Ureter (tissue), 1 donor: ENCODE measurements around a stretch of chr11.

DNA sequence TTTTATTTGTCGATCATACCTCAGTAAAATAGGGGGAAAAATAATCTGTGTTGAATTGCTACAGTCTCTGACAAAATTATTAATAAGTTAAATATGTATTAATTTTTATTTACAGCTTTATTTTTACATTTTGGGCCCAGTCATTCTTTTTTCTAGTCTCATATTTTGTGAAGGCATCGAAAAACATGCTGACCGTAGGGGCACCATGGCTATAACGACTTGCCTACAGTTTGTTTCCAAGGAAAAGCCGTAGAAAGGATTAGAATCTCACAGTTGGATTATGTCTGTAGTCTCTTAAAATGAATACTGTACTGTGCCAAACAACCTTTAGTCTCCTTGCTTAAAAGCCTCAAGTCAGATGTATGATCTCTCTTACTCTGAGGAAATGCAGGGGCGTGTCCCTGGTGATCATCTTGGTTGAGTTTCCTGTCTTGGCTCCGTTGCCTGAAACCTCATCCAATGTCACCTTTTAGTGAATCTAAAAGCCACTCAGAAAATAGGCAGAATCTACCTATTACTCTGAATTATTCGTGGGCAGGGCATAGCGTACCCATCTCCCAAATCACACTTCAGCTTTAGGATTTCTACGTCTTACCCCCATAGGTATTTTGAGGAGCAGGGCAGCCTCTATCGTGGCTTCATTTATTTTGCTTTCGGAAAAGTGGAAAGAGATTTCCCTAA is 246.1 kb downstream of the ETS1 start:
- PRO-cap: no peak

DNA sequence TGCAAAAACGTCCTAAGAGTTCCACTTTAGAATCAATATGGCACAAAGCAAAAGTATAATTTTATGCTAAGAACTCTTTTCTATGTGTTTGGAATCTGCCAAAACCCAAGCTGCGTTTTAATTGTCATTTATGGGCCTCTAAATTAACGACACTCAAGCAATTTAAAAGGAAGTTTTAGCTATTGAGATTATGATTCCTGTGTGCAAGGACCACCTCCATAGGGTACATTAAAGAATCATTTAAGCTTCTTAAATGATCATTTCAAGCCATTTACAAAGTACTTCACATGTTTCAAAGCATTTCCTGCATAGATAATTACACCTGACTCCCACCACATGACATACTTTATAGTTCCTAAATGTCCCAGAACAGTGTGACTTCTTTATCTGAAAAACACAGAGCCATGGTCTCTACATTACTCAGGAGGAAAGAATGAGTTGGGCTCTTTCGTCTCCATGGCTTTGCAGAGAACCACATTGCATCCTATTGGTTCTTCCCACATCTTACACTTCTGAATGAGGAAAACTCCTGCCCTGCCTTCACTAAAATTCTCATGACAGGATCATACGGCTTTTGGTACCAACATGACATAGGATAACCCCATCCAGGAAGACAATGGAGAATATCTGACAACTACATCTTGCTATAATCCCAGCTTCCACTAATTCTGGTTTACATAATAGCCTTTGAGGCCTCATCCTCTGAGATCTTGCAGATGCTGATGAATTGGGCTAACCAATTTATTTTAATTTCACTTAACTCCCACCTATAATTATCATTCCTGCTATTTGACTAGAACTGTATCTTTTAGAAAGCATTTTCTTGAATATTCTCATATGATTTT is 88.6 kb downstream of the ETS1 start:
- PRO-cap: no peak

DNA sequence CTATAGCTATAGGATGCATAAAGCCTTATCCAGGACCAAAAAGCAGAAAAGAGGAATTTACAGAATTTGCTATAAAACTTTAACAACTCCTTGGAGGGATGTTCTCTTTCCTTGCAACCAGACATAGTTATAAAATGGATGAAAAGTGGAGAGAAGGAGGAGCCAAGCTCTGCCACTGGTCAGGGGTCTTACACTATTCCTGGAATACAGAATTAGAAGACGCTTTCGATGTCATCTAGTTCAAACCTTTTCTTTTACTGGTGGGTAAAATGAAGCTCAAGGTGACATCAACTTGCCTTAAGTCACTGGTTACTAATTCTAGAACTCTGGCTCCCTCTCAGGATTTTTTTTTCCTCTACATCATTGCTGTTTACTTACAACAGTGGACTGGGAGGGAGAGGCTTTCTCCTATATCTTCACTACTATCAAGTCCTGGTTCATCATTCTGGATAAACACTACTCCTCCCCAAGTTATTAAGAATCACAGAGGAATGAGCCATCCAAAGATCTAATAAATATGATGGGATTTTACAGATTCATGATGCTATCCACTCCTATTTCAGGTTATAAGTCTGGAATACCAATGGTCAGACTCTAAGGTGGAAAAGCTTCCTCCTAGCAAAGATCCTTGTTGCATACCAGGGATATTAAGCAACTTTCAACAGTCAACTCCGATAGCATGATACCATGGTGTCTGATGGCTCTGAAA is 82.9 kb downstream of the ETS1 start:
- PRO-cap: no peak

GRCh38 chr11:128565060-128565392 is 22.3 kb downstream of the ETS1 start:
- PRO-cap: no peak

DNA sequence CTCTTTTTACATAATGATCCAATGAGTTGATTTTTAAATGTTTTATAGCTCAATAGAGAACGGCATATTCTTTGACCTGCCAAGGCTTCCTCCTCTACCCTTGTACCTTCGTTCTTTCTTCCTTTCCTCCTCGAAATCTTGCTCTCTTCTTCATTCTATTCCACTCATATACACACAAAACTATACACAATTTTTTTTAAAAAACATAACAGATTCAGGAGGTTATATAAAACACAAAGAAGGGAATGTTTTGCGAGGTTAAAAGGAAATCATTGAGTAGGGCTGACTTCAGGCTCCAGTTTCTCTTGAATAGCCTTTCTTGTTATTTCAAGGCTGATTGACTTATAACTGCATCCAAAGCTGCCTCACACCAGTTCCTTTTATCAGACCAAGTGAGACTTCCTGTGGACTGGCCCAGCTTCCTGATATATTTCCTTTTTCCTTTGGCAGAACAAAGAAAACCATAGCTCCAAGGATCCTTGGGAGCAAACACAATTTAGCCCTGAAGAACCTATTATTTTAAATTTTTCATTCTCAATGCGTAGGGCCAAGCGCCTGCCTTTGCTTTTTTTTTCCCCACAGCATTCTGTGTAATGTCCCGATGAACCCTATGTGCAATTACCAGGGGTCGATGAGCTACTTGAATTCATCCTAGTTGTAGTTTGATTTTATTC is 11.6 kb downstream of the FLI1 start:
- PRO-cap: no peak

GRCh38 chr11:128728863-128729645 is 35.2 kb downstream of the FLI1 start:
- PRO-cap: no peak

DNA sequence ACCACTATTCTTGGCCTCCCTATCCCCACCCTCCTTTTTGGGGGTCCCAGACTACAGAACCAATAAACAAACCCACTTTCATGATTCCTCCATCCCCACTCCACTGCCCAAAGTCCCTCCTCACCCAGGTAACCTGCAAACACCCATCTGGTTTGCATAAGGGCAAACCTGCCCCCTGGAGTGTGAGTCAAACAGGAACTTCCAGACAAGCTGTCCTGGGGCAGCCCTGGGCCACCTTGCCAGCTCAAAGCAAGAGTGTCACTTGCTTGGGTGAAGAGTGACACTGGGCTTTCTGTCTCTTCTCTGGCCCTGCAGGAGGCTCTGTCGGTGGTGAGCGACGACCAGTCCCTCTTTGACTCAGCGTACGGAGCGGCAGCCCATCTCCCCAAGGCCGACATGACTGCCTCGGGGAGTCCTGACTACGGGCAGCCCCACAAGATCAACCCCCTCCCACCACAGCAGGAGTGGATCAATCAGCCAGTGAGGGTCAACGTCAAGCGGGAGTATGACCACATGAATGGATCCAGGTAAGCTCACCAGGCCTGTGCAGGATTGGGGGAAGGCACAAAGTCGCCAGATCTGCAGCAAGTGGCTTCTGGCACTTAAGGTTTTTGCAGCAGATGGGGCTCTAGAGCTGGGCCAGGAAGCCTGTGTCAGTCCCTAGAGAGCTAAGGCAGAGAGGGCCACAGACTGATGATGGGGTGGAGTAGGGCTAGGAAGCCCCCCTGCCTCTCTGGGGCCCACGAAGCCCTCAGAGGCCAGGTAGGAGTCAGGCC is 64.1 kb downstream of the FLI1 start:
- PRO-cap: no peak

GRCh38 chr11:128831092-128831574 is 36.0 kb downstream of the KCNJ1 start:
- PRO-cap: no peak

DNA sequence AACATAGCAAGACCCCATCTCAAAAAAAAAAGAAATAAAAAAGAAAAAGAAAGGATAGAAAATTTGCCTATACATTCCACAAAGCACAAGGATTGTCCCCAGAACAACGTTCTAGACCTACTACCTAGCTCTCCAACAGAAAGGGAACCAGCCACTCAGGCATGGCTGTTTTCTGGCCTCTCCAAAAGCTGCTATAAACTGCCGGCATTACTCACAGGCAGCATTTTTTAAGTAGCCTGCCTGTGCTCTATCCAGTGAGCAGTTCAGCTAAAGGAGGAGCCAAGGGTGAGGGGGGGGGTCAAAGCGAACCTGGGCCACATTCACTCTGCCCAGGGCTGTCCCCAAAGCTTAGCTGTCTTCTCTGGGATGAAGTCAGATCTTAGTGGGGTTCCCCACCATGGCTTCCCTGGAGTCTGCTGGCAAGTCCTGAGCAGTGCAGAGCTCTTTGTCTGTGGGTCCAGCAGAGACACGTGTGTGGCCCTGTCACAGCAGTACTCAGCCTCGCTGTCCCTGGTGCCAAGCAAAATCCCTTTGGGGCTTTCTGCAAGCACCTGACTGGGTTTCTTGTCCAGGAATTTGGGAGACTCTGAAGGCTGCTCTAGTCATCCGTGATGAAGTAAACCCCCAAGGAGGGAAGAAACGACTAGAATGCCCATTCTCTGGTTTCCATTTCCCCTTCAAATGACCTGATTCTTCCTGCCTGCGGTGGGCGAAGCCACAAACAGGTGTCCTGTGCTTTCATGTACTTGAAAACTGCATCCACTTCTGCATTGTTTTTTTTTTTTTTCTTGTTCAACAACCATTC is 2.5 kb downstream of the KCNJ5 start:
- PRO-cap: no peak

GRCh38 chr11:128903630-128904219 is 12.6 kb downstream of the KCNJ5 start:
- PRO-cap: no peak

DNA sequence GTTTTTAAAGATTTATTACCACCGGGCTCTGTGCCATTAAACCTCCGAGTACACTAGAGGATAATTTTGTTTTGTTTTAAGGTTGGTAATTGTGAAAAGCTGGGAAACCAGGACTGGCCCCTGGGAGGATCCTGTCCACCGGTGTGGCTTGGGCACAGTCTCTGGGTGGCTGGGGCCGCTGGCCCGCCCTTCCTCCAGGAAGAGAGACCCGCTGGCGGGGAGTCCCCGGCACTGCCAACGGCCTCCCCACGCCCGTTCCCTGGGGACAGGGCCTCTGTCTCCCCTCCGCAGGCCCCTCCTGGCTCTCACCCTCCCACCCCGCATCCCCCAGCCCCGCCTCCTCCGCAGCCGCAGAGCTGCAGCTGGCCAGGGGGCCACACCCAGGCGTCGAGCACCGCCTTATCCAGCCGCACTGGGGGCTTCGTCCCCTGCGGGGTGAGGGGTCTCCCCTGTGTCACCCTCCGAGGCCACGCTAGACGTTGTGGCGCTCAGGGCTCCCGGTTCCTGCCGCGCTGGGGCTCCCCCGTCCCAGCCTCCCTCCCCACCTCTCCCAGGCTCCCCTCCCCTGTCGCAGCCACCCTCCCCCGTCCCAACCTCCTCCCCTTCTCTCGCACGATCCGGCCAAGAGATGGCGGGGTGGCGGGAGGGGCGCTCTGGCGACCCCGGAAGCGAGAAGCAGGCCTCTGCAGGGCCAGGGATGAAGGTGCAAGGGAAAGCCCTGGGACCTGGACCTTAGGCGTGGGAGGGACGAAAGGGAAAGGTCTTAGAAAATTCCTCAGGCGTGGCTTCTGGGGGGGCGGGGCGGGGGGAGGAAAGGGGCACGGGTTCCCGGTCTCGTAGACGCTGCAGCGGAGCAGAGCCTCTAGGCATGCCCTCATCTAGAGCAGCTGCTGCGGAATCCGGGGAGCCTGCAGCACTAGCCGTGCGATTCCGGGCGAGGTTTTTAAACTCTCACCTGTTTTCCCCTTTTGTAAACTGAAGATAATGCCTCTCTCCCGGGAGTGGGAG is 14.1 kb downstream of the KCNJ5 start:
- PRO-cap: bidirectional peak, plus-strand start at position 839 of the sequence, minus-strand start at position 549 of the sequence

DNA sequence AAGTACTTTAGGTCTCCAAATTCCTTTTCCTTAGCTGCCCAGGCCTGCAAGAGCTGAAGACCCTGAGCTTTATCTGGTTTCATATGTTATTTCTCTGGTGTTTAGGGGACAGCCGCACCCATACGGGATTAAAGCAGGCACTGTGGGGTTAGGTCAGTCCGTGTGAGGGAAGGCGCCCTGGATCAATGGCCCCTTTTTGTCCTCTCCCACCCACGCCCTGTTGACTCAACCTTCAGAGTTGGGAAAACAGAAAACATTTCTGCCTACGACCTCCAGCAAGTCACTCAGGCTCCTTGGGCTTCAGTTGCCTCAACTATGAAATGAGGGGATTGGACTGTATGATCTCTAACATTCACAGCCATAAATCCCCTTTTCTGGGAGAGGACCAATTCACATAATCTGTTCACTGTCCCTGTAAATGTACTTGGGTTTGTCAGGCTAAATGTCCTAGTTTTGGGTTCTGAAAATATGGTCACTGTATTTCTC is 55.1 kb upstream of the BARX2 start:
- PRO-cap: no peak

DNA sequence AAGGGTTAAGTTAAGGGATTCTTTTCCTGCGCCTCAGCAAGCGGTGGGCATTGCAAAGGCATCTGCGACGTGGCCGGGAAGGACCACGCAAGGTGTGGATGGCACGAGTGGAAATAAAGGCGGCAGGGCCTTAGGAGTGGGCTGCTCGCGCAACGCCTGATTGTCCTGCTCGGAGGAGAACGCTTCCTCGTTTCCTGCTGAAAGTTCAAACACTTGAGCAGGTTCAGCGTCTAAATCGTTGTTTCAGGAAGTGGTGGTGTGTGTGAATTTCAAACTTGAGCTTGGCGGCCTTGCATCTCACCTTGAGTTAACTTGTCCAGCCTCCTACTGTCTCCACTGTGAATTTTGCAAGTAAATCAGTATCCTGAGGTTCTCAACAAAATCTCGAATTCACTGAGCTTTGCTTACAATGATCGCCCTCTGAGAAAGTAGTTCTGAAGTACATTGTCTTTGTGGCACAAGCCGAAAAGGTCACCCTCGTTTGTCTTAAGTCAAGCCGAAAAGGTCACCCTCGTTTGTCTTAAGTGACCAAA is 729 bp downstream of the BARX2 start:
- PRO-cap: no peak

DNA sequence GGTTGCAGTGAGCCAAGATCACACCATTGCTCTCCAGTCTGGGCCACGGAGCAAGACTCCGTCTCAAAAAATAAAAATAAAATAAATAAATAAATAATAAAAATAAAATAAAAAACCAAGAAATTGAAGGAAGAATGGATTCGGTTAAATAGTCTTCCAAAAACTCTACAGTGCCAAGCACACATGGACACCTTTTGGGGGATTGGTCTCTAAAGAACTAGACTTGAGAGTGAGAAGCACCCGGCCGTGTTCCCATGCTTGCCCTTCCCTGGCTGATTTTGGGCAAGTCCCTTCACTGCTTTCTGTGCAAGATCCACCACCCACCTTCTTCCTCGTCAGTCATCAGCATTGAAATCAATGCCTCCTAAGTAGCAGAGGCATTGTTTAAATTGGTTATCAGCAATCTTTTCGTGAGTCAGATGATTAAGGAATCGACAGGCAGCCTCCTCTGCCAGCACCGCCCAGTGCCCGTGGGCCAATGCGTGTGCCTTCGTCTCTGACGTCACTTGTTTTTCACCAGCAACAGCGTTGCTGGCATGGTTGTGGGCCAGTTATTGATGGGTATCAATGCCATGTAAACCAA is 69.4 kb downstream of the BARX2 start:
- PRO-cap: no peak

- PRO-cap: no peak
Observed at GRCh38 chr11:129457015-129457766, 81.5 kb downstream of the BARX2 start.

DNA sequence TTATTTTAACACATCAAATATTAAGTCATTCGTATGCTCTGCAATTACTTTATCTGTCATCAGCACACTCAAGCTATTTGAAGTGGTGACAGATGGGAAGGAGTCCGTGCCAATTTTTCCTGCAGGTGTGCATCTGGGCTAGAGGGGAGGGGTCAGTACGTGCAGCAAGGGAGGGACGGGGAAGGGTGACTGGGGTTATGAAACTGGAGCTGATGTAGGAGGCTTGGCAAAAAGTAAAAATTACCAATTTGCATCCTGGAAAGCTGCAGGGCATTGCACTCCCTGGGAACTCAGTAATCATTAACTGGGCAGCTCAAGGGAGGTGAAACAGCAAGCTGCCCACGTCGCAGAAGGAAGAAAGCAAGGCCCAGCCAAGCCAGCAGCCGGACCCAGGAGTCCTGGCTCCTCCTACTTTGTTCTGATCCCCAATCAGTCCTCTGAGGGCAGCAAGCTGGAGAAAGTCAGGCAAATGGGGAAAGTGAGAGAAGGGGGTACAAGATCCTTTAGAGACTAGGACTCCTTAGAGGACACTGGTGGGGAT is 87.0 kb upstream of the TMEM45B start:
- PRO-cap: no peak

DNA sequence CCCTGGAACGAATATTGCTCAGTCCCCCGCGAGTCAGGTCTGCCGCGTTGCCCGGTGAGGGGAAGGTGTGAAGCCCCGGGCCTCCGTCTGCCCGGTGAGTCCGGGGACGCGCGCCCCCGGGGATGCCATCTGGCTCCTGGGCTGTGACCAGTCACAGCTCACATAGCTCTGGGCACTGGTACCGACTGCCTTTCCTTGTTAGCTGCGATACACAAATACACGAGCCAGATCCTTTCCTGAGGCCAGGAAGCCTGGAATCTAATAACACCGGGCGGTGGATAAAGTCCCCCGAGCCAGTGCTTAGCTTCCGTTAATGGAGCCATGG is 512 bp downstream of the TMEM45B start:
- PRO-cap: no peak

DNA sequence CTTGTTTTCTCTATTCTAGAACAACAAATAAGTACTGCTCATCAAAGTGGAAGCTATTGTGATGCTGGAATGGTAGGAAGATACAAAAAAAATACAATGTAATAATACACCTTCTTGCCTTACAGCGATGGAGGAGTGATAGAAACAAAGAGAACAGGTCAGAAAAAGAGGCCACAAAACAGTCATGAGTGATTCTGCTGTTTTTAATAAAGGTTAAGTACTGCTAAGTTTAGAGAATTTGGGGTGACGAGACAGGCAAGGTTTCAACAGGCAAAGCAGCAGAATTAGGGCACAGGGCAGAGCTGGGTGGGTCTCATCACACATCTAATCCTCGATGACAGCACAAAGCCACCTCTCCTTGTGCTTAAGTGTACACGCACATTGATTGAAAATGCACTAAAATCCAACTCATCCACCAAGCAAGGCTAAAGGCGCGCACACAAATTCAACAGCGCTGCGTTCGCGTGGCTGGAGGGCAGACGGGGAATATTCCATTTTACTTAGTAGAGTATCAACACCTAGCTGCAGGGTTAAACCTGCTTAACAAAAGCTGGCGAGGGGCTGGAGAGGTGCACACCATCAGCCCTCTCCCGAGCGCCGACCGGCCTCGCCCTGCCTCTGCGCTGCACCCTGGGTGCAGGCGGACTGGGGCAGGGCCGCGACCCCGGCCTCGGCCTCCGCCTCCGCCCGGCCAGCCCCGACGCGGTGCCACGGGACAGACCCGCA is 1.3 kb downstream of the PRDM10 start:
- PRO-cap: bidirectional peak, plus-strand start outside the sequence, minus-strand start at position 620 of the sequence

DNA sequence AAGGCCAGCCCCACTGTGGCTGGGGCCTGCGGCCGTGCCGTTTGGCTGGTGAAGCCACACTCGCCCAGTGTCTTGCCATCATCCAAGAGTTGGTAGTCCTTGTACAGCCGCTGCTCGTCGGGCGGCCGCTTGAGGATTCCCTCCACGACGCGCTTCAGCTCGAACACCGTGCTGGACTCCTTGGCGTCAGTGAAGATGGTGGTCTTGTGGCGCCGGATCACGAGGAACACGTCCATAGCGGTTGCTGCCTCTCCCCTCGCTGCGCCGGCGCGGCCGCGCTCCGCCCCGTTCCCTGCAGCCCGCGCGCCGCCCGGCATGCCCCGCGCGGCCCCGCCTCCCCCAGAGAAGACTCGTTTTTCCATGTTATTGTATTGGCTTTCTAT is 30.3 kb upstream of the PRDM10 start:
- PRO-cap: no peak

DNA sequence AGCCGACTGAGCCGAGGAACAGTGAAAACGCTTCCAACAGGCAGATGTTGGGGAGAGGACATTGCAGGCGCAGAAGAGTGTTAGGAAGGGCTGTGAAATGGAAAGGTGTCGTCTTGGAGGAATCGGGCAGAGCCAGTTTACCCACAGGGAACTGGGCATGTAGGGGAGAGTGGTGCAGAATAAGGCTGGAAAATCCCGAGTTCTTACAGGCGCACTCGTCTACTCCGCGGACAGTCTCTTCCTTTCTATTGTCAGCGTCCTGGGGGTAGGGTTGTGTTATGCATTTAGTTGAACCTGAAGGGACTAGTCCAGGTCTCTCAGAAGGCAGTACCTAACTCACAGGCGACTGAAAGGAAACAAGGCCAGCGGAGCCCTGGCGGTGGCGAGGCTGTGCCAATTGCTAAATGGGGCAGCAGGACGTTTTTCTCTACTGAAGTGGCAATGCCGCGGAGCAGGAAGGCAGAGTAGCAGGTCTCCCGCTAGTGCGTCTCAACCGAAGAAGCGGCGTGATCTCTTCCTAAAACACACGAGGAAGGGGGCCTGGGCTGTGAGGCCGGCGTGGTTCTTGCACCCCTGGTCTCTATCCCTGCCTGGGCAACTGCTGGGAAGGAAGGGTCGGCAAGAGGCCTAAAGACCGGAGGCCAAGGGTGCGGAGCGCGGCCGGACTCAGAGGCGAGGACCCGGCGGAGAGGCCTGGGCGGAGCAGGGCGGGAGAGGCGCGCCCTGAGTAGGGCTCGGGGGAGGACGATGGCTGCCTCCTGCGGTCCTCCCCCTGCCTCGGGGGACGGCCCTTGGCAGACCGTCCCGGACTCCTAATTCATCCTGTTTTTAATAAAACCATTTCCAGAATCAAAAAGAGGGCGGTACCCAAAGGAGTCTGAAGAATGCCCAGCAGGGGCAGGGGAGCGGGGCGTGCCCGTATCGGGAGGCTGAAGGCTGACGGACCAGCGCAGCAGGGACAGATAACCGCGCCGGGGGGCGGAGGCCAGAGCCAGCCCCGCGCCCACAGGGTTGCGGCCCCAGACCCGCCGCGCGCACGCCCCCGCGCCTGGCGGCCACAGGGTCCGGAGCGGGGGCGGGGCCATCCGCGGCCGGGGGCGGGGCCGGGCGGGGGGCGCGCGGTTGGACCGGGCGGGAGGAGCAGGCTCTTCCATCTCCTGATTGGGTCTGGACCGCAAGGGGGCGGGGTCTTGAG is 700 bp upstream of the APLP2 start:
- PRO-cap: bidirectional peak, plus-strand start outside the sequence, minus-strand start at position 1,050 of the sequence